Aorta (tissue), 1 donor: ENCODE measurements around a stretch of chr10.

DNA sequence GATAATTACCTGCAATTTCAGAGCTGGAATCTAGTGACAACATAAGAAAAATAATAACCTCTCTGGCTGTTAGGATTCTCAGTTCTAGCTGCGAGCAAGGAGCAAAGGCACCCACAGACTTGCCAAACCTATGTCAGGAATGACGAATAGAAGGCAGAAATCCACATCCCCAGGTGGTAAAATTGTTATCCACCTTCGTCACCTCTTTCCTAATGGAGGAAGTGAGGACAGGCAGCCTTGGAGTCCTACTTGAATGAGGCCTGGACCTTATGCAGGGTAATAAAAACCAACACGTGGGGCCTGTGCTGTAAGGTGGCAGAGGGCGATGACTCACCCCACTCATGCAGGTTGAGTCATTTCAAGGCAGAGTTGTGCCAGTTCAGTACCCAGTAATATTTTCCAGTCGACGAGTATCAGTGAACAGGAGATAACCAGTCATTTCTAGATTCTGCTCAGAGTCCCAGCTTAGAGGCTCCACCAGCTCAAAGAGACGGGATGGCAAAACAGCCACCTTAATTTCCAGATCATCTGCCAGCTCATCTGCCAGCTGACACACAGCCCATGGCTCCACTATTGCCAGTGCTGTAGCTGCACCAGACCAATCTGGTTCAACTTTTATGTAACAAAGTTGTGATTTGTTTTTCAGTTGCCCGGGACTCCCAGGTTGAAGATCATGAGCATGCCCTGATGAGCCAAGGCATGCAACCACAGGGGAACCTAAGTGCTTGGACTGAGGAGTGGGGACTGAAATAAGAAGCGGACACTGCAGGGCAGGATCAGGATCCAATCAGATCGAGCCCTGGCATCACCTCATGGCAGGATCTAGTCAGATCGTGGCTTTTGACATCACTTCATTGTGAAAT is 176.1 kb upstream of the ITGB1 start:
- PRO-cap = no peak

GRCh38 chr10:33150786-33151409 is 183.6 kb downstream of the NRP1 start:
- PRO-cap = no peak

GRCh38 chr10:33191236-33191483 is 143.3 kb downstream of the NRP1 start:
- PRO-cap = no peak

DNA sequence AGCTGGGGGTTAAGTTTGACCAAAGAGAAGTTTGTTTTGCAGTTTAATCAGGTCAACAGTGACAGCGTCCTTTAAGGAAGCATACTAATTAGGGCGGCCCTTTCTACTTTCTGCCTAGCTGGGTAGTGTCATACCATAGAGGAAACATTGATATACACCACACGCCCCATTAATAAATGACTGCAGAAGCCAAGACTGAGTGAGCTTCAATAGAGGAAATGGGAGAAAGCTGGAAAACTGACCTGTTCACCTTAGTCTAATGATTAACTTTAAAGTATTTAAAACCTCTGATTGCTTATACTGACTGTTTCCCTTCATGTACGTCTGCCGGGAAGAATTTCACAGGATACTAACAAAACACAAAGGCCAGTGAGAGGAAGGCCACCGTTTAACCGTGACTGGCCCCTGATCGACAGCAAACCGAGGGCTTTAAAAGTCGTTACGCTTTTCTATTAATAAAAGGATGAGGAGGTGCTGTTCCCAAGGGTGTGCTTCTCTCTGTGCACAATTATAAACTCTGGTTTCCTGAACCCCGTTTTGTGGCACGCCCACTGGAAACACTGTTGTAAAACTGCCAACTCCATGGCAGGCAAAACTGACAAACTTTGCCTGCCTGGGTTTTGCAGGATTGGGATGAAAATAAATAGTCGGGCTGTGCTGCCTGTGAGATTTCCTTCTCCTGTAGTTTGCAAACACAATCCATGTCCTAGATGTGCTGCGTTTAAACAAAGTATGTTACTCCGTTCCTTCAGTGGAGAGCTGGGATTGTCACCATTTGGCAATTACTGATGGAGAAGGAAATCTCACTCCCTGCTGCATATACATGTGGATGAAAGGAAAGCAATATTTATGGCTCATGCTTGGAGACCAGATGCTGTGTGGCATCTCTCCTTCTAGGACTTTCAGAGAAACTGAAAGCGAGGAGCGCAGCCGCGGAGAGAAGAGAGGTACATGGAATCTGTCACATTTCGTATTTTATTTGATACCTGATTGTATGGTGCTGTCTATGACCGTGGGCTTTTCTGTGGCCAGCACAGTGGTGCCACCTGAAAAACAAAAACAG is 137.5 kb downstream of the NRP1 start:
- PRO-cap = no peak

DNA sequence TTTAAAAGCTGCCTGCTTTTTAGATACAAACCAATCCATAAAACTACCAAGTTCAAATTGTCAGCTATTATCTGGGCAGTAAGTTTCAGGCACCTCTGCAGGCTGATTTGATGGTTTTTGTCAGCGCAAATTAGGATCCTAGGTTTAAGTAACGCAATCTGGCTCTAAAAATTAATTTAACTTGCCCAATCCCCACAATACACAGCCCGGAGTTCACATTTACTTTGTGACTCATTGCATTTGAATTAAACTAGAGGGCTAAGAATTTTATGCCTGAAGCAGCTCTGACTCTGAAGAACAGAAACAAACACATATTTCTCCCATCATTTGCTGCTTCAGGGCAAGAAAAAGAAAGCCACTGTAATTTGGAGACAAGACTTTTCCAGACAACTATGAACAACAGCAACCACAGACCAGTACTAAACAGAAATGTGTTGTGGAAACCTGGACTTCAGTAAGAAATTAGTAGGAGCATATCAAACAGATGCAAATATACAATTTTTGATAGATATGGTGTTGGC is 43.3 kb downstream of the NRP1 start:
- PRO-cap = no peak

DNA sequence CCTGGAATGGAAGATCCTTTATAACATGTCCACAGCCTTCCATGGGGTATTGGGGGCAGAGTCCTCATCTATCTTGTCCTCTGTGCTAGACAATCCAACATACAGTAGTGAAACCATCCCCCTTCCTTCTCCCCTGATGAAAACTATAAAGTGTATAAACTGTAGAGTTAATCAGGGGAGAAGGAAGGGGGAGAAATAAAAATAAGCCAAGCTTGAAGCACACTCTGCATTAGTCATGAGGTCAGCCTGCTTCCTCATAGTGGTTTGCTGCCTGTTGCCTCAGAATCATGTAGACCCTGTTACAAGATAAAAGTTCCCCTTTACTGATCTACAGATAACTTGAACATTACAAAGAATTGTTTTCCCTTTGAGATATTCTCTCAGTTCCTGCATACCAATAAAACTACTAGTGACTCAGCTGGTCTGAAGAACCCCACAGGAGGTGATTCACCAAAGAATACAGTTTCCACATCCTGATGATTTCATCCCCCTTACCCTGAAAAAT is 31.3 kb upstream of the NRP1 start:
- PRO-cap = no peak

- PRO-cap = no peak
These were observed 712.8 kb downstream of the PARD3 start for GRCh38 chr10:34101987-34102964.

GRCh38 chr10:34637238-34637860 is 177.7 kb downstream of the PARD3 start:
- PRO-cap = no peak

DNA sequence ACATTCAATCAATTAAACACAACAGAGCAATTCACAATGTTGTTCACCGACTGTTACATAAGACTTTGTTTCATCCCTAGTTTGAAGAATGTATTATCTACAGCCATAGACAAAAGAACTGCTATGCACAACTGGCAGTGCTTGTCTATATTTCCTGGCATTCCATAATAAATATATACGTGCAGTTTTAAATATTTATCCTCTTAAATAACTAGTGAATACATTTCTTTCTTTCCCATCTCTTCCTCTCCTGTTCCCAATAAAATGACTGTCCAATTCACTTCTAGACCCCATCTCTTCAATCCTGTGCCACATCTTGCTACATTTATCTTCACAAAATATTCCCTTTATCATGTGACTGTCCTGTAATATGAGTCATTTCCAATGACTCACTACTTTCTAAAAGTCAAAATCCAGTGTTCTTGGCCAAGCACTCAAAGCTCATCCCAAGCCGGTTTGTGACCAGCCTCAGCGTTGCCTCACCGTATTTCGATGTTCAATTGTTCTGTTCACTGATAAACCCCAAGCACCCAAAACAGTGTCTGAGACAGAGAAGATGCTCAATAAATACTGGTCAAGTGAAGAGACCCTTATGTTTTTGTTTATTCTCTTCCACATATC is 104.8 kb downstream of the PARD3 start:
- PRO-cap = no peak

DNA sequence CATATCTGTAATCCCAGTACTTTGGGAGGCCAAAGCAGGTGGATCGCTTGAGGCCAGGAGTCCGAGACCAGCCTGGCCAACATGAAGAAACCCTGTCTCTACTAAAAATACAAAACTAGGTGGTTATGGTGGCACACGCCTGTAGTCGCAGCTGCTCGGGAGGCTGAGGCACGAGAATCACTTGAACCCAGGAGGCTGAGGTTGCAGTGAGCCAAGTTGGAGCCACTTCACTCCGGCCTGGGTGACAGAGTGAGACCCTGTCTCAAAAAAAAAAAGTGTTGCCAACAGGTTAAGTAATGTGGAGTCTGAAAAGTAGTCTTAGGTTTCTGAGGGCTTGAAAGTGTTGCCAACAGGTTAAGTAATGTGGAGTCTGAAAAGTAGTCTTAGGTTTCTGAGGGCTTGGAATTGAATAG is 23.9 kb downstream of the CREM start:
- PRO-cap = no peak

- PRO-cap = no peak
These were observed 84.6 kb downstream of the CREM start for GRCh38 chr10:35211078-35211833.

DNA sequence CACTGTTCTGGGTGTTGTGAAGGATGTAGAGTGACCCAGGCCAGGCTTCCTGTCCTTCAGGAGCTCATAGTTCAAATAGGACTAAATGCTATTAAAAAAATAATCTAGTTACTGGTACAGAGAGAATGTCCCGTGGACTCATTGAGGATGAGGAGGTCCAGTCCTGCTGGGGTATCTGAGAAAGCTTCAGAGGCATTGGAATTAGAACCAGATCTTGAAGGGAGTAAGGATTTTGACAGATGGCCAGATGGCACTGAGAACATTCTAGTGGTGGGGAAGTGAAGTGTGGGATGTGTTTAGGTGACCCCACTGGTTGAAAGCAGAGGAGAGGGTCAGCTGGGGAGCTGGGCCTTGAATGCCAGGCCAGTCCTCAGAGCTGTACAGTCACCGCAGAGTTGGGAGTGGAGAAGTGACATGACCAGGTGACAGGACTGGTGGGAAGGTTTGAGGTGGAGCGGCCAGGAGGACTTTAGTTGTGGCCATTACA is 56.1 kb downstream of the CCNY start:
- PRO-cap = no peak

GRCh38 chr10:35402916-35403346 is 66.6 kb downstream of the CCNY start:
- PRO-cap = no peak

GRCh38 chr10:35413106-35413905 is 77.0 kb downstream of the CCNY start:
- PRO-cap = no peak

DNA sequence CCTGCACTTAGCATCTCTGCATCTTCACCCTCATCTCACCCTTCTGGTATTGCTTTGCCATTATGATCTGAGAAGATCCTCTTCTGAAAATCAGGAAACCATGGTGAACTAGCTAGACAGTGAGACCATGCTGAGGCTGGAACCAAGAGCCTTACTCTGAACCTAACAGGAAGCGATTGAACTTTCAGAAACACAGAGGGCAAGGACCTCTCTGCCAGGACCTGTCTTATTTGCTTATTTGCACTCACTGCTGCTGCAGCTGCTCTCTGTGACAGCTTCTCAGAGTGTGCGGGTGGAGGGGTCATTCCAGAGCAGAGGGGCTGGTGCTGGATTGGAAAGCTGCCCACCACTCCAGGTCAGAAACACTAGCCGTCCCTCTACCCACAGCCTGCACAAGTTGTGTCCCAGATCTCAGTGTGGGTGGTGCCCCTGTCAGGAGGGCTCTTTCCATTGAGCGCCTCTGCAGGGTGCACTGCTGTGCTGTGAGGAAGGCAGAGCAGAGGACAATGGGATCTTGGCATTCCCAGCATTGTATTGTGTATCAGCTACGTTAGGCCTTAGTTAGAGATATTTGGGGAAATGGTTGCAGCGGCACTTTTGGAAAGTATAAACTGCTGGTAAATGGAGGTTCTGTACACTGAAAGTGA is 126.2 kb downstream of the CCNY start:
- PRO-cap = no peak

DNA sequence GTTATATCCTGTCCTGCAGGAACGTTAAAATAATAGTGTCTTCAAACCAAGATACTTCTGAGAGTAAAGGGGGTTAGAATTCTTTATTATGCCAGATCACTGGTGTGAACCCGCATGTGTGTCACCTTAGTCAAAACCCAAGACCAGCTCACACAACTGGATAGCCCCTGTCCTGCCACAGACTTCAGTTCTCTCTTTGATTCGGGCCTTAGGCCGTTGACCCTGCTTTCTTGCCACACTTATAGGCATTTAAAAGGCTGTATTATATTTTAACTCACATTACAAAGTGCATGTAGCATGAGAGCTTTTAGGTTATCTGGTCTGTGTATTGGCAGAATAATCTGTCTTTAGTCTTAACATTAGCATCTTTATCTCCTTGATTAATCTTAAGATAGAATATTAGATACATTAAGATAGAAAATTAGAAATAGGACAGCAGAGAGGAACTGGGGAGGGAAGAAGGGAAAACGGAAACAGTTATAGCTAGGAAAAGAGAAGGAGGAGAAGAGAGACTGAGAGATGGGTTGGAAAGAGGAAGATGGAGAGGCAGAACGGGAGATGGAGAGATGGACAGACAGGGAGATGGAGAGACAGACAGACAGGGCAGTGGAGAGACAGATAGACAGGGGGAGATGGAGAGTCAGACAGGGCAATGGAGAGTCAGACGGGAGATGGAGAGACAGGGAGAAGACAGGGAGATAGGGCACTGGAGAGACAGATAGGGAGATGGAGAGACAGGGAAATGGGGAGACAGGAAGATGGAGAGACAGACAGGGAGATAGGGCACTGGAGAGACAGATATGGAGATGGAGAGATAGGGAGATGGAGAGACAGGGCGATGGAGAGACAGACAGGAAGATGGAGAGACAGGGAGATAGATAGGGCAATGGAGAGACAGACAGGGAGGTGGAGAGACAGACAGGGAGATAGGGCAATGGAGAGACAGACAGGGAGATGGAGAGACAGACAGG is 133.0 kb downstream of the CCNY start:
- PRO-cap = no peak

DNA sequence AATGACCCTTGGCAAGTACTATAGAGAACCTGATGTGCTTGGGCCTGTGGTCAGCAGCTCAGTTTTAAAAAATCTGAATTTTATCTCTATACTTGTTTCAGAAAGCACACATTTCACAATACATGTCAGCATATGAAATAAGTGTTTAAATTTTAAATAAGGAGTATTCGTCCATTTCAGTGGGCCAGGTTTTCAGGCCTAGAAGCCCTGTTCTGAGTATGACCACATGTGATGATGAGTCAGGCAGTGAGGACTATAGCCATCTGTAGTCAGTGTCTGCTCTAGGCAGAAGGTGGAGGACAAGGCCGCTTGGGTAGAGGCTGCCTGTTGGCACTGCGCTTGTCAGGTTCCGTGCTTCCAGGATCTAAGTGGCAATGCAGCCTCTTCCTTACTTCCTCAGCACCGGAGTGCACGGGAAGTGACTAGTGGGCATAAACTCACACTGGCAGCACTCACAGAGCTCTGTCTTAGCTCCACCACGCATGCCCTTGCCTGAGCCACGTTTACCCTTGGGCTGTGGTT is 87.8 kb upstream of the GJD4 start:
- PRO-cap = no peak

GRCh38 chr10:35639943-35640517 is 2.1 kb downstream of the FZD8 start:
- PRO-cap = no peak

DNA sequence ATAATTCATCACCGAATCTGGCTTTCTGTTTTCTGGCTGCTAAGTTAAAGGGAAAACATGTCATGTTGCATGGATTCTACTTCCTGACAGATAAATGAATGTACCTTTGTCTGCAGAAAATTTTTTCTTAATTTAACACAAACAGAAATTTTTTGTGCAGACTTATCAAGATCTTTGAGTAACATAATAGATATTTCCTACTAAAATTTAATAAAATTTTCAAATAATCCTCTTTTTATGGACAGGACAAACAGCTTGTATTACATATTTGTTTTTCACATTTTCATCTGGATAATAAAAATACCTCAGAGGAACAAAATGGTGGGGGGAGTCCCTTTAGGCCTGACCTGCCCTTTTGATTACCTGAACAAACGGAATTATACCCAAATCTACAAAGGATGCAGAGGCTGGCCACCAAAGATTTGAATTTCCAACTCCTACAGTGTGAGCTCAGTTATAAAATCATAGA is 636.9 kb upstream of the FZD8 start:
- PRO-cap = no peak

DNA sequence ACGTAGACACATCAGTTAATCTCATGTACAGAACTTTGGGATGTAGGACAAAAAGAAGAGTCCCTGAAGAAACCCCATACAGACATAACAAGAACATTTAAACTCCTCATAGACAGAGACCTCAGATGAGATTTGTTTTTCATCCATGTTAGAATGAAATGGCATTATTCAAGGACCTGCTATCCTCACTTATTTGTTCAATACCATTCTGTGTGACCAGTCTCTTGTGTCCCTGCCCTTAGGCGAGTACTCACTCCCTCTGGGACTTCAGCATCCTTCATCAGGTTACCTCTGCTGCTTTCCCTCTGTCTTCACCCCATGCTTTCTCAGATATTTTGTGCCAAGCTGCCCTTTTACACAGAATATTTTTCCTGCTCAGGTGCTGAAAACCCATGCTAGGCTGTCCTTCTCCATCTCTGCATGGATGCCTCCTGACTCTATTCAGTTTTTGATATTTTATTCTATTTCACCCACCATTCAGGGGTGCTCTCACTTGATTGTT is 119.0 kb downstream of the ANKRD30A start:
- PRO-cap = no peak